Hepatocyte (in vitro differentiated cells and primary cell): ENCODE data around the gene SEC61G.

- RAMPAGE, long total RNA, result no peak
- RRBS, result no CpG with 5 or more reads among the region's 13 CpGs
Measured at GRCh38 chr7:47513667-47514332, 68.1 kb downstream of the TNS3 start.

GRCh38 chr7:47587297-47587906, 5.5 kb upstream of the TNS3 start:
- RAMPAGE, long total RNA, result no peak
- RRBS, result no CpG with 5 or more reads among the region's 9 CpGs

DNA sequence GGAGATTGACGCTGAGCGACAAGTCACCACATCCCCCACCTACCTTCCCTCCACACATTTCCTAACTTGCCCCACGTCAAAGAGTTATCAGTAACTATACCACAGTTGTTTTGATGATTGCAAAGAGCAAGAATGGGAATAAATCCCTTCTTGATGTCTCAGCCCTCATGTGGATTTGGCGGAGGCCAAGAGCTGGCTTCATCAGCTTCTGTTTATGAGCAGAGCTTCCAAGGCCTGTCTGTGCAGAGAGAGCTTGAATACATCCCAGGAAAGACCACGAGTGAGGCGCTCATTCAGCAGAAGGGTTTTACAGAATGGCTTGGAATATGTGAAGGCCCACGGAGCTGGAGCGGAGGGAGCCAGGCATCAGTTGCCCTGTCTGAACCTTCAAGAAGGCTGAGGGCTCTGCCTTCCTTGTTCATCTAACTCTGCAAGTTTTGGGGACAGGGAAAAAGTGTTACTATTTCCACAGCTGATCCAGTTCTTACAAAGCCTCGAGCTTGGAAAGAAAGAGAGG, 28.2 kb upstream of the TNS3 start:
- RAMPAGE, long total RNA, result no peak
- RRBS, result no CpG with 5 or more reads among the region's 9 CpGs

DNA sequence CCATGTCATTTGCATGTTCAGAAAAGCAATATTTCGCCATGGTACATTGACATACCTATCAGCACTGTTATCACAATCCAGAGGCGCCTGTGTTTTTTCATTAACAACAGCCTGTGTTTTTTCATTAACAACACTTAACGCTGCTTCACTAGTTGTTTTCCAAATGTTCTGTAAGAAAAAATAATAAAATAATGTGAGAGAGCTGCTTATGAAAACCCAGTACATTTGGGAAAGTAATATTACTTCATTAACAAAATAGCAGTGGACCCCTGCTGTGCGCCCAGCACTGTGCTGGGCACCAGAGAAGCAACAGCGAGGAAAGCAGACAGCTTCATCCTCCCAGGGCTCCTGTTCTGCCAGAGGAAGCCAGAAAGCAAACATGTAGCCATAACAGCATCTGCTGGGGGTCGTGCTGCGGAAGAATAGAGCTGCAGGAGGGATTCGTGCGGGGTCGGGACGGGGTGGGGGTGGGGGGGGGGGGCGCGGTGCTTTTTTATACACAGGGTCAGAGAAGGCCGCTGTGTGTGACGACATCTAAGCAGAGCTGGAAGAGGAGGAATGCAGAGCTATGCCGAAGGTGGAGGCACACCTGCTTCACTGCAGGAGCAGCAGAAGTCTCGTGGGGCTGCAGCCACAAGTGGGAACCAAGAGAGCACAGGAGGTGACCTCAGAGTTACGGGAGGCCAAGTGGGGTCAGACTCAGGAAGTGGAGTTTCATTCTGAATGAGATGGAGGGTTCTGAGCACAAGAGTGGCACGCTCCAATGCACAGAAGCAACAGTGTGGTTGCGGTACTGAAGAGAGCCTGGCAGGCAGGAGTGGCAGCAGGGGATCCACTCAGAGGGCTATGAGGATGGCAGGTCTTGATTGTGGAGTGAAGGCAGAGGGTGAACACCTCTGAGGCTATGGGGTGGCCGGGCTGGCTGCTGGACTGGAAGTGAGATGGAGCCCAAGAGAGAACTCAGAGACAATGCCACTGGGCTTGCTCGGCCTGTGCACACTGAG, 11.2 kb downstream of the PKD1L1 start:
- RAMPAGE, long total RNA, result no peak
- RRBS, result no CpG with 5 or more reads among the region's 22 CpGs

GRCh38 chr7:48089953-48090586, 1.0 kb downstream of the UPP1 start:
- RAMPAGE, long total RNA, result no peak
- RRBS, result 61% methylated on average over 5 of the region's 31 CpGs

DNA sequence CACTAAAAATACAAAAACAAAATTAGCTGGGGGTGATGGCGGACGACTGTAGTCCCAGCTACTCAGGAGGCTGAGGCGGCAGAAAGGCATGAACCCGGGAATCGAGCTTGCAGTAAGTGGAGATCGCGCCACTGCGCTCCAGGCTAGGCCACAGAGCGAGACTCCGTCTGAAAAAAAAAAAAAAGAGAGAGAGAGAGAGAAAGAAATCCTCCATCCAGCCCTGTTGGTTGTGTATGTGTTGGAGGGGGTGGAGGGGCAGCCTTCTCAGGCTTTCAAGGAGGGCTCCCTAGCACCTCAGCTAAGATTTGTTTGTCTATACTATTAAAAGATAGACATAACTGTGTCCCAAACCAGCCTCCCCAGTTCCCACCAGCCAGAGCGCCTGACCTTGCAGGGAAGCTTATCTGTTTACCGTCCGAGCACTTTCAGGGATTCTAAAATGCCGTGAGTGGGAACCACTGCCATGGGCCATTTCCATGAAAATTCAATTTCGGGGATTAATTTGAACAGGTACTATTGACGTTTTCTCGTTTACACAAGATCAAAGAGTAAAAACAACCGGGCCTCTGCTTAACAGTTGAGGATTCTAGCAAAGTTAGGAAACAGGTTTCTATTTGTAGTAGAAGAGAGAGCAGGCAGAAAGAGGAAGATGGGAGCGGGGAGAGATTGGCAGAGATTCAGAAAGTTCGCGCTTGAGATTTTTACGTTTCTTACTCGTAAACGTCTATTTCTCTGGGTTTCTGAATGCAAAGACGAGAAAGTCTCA, 800 bp upstream of the VWC2 start:
- RAMPAGE, long total RNA, result no peak
- RRBS, result no CpG with 5 or more reads among the region's 25 CpGs

DNA sequence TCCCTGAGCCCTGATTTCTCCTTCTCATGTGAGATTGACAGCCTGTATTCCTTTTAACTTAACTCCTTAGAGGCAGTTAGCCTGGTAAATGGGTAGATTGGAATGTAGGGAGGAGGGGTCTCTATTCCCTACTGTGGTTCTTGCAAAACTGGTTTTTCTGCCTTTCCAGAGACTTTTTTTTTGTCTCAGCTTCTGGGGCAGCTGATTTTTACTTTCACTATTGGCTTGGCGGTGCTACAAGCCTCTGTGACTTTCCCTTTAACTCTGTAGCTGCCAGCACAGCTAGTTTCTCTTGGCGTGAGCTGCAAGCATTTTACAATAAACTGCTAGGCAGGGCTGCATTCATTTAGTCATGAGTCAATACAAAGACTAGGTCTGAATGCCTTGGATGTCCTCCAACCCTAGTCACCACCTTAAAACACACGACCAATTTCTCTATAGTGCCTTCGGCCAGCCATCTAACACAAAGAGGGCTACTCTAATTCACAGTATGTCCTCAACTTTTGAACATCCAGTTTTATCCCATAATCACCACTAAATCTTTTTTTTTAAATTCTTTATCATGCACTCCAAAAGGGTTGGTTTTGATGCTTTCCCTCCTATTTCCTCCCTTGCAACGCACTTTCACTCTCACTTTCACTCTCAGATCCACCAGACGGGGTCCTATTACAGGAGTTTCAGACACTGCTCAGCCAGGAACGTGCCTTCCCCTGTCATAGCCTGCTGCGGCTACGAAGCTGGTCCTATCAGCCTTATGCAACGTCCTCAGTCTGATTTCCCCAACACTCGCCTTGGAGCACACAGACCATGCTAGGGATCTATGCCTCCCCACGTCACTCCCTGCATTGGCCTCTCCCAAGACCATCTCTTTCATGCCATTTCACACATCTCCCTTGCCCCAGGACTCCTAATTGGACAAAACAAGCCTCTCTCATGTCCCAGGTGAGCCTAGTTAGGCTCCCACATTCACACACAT, 23.6 kb downstream of the ZPBP start:
- RAMPAGE, long total RNA, result no peak
- RRBS, result no CpG with 5 or more reads among the region's 12 CpGs

- RAMPAGE, long total RNA, result no peak
- RRBS, result no CpG with 5 or more reads among the region's 3 CpGs
Measured at GRCh38 chr7:50496961-50497375, 46.8 kb upstream of the FIGNL1 start.

DNA sequence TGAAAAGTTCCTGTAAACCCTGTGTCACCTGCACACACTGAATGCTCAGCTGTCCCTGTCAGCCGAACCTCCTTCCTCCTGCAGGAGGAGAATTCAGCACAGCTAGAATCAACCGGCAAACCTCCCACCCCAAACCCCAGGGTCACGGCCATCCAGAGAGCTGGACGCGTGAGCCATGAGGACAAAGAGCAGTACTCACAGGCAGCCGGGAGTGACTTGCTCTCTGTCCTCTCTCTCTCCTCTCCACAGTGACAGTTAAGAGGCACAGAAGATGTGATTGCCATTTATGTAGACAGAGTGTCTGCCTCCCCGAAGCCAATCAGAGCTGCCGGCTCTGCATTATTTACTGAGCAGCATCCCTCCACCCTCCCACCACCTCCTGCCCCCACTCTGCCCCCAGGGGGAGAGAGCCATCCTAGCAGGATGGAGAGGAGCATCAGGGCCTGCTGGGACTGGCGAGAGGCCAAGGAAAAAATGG, 4.4 kb downstream of the DDC start:
- RAMPAGE, long total RNA, result no peak
- RRBS, result 17% methylated on average over 3 of the region's 9 CpGs

- RAMPAGE, long total RNA, result no peak
- RRBS, result no CpG with 5 or more reads among the region's 4 CpGs
Measured at GRCh38 chr7:50664693-50665030, 99.5 kb upstream of the DDC start.

DNA sequence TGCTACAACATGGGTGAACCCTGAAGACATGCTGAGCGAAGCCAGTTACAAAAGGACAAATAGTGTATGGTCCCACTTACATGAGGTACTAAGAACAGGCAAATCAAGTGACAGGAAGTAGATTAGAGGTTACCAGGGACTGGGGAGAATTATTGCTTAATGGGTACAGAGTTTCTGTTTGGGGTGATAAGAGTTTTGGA, 85.8 kb downstream of the GRB10 start:
- RAMPAGE, long total RNA, result no peak
- RRBS, result no CpG with 5 or more reads among the region's 1 CpG

GRCh38 chr7:50708220-50708683, 74.4 kb downstream of the GRB10 start:
- RAMPAGE, long total RNA, result no peak
- RRBS, result no CpG with 5 or more reads among the region's 4 CpGs

- RAMPAGE, long total RNA, result no peak
- RRBS, result 40% methylated on average over 1 of the region's 15 CpGs
Measured at GRCh38 chr7:50821135-50822025, 38.7 kb upstream of the GRB10 start.

- RAMPAGE, long total RNA, result no peak
- RRBS, result no CpG with 5 or more reads among the region's 8 CpGs
Measured at GRCh38 chr7:51900301-51900703, 583.7 kb upstream of the COBL start.

DNA sequence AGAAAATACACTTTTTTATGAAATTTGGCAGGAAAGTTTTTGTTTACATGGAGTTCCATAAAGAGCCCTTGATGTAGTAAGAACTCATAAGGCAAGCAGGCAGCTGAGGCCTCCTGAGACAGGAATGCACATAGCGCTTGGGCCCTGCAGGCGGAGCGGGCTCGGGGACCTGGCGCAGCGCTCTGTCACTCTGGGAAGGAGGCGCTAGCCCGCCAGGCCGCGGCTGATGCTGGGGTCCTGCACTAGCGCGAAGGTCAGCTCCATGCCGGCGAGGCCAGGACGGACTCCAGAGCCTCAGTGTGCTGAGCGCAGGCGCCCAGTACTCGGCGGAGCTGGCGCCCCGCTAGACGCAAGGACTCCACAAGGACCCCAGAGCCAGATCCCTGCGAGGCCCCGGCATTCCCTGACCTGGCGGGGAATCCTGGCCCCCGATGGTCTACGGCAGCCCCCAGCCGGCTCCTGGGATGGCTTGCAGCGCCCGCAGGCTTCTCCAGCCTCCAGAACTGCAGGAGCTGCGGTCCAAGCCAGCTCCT, 761.7 kb upstream of the POM121L12 start:
- RAMPAGE, long total RNA, result no peak
- RRBS, result 49% methylated on average over 8 of the region's 31 CpGs

DNA sequence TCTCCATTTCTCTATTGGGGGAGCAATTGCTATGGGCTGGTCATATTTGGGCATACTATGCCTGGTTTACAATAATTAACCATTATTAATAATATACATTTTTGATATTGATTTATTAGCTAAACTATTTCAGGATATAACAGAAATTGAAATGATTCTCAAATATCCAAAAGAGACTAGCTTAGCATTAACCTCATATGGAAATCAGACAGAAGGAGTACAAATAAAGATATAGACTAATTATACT, 99.2 kb upstream of the POM121L12 start:
- RAMPAGE, long total RNA, result no peak

DNA sequence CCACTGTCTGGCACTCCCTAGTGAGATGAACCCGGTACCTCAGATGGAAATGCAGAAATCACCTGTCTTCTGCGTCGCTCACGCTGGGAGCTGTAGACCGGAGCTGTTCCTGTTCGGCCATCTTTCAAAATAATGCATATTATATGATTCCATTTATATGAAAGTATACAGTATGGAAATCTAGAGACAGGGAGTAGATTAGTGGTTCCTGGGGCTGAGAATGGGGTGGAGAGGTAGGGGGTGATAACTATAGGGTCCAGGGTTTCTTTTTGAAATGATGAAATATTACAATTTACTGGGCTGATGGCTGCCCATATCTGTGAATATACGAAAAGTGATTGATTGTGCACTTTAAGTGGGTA, 3.2 kb upstream of the POM121L12 start:
- RAMPAGE, long total RNA, result no peak
- RRBS, result no CpG with 5 or more reads among the region's 7 CpGs

DNA sequence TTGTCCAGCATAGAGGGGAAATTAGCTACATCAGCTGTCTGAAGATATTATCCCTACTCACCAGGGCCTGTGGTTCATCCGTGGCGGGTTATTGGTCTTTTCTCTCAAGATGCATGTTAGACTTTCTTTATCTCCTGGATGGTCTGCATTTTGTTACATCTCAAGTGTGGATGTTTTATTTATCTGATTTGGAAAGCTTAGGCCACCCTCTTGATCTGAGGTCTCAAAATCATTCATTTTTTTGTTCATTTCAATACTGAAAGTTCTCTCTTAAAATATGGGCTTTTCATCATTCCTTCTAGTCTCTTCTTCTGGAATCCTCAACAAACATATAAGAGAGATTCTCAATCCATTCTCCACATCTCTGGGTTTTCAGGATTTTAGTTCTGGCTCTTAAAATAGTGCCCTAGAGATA, 55.6 kb downstream of the SEC61G start:
- RAMPAGE, long total RNA, result no peak
- RRBS, result no CpG with 5 or more reads among the region's 2 CpGs

DNA sequence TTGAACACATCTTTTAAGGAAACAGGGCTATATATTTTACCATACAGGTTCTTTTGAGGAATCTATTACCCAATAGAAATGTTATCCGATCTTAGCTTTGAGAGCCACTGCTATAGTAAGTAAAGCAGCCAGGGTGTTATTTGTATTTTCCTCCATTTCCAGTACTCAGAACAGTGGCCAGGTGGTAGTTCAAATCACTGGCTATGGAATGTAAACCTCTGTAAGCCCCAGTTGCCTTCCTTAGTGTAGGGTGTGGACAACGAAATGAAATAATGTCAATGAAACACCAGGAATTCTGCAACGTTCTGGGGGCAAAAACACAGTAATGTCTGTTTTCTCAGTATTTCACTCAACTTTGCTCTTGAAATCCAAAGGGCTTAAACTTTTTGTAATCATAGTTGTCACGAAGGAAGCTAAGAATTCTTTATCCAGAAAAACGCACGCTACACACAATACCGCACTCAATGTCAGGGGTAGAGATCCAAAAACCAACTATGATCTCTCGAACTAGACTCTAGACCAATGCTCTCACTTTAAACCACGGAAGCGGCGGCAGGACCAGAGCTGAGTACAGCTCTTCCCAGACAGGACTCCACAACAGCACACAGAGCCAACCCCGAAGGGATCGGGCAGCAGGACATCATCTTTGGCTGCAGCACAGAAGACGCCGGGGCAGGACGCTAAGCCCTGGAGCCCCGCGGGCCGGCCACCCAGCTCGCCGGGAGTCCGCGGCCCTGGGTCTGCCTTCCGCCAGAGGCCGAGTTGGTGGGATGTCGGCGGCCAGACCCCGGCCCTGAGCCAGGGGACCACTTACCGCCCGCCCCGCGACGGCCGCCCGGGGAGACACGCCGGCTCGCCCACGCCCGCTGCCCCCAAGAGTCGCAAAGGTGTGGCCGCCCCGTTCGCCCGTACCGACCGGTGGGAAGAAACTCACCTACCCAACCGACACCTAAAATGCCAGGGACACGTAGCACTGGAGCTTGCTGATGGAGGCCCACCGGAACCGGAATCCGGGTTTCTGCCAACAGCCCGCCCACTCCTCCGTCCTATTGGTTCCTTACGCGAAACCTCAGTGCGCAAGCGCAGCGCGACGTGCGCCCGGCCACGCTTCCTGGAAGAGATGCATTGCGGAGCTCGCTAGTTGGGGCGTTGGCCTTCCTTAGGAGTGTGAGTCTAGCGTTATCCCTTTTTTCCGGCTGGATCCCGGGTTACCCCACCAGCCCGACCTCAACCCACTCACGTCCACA, at the start of gene SEC61G:
TSS of gene SEC61G (minus strand) at position 988 of the 1,247 bp plus-strand sequence.
- RAMPAGE, long total RNA, result start-site peak on the minus strand centred at position 978 of the sequence, 37 bp wide, 1,056 and 284 reads in 2 replicates
- RRBS, result 1% methylated on average over 47 of the region's 72 CpGs

GRCh38 chr7:54832763-54833495, 73.9 kb upstream of the SEC61G start:
- RAMPAGE, long total RNA, result no peak
- RRBS, result no CpG with 5 or more reads among the region's 43 CpGs